Caco-2 (cell line): ENCODE results near the genes PCK1 and STX16.

DNA sequence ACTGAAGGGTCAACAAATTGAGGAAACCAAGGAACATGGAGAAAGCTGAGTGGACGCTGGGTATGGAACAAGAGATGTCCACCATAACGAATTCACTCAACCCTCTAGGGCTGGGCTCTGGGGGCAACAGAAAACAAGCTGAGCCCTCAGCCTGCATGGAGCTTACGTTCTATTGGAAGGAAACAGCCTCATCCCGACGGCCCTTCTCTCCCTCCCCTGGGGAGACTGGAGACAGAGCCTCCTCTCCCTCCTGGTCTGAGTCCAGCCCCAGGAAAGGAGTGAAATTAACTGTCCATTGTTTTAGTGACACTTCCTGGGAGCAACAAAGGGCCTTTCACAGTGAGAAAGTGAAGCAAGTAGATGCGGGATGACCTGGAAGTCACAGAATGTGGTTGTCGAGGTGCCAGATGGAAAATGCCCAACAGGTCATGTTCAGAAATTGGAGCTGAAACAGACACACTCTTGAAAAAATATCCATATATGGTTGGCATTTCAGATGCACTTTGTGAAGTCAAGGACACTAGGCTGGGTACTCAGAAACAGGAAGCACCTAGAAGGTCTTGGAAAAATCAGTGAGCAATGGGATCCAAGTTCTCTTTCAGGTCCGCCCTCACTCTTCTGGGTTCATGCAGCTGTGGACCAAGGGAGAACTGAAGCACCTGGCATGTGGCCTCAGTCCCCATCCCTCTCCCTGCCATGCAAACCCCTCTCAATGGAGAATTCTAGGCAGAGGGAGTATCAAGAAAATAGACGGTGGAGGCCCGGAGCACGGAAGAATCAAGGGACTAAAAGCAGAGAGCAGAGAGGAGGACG, 77.9 kb downstream of the TFAP2C start:
- PRO-cap = no peak
- RRBS = 90% methylated on average over 2 of the region's 12 CpGs

DNA sequence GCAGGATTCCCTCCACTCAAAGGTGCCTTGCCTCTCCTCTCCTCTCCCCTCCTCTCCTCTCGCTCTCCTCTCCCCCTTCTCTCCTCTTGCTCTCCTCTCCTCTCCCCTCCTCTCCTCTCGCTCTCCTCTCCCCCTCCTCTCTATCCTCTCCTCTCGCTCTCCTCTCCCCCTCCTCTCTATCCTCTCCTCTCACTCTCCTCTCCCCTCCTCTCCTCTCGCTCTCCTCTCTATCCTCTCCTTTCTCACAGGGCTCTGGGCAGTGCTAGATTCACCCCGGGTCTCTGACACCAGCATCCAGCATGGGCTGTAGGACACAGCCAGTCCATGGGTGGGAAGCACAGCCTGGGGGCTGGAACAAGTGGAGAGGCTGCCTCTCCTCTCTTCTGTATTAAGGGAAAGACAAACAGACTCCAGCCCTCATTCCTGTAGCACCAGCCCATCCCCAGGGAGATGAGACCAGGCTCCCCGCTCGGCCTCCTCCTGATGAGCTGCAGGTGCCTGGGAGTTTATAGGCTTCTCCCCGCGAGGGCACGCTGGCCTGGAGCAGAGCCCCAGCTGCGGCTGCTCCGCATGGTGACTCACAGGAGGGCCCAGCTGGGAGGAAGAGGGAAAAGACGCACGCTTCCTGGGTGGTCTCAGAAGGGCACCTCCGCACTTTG, 68.3 kb downstream of the BMP7 start:
- PRO-cap = no peak
- RRBS = no CpG with 5 or more reads among the region's 15 CpGs

- PRO-cap = bidirectional peak, plus-strand start at chr20:57247783, minus-strand start at chr20:57247725
- RRBS = no CpG with 5 or more reads among the region's 6 CpGs
Observed at GRCh38 chr20:57247499-57247880, 19.0 kb downstream of the BMP7 start.

DNA sequence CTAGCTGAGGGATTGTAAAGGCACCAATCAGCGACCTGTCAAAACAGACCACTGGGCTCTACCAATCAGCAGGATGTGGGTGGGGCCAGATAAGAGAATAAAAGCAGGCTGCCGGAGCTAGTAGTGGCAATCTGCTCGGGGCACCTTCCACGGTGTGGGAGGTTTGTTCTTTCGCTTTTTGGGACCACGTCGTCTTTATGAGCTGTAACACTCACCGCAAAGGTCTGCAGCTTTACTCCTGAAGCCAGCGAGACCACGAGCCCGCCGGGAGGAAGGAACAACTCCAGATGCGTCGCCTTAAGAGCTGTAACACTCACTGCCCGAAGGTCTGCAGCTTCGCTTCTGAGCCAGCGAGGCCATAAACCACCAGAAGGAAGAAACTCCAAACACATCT, 1.9 kb upstream of the RAE1 start:
- PRO-cap = unidirectional peak, plus-strand start at position 129 of the sequence
- RRBS = no CpG with 5 or more reads among the region's 17 CpGs

GRCh38 chr20:57392255-57393471, 1.5 kb downstream of the RBM38 start:
- PRO-cap = no peak
- RRBS = 86% methylated on average over 6 of the region's 45 CpGs

DNA sequence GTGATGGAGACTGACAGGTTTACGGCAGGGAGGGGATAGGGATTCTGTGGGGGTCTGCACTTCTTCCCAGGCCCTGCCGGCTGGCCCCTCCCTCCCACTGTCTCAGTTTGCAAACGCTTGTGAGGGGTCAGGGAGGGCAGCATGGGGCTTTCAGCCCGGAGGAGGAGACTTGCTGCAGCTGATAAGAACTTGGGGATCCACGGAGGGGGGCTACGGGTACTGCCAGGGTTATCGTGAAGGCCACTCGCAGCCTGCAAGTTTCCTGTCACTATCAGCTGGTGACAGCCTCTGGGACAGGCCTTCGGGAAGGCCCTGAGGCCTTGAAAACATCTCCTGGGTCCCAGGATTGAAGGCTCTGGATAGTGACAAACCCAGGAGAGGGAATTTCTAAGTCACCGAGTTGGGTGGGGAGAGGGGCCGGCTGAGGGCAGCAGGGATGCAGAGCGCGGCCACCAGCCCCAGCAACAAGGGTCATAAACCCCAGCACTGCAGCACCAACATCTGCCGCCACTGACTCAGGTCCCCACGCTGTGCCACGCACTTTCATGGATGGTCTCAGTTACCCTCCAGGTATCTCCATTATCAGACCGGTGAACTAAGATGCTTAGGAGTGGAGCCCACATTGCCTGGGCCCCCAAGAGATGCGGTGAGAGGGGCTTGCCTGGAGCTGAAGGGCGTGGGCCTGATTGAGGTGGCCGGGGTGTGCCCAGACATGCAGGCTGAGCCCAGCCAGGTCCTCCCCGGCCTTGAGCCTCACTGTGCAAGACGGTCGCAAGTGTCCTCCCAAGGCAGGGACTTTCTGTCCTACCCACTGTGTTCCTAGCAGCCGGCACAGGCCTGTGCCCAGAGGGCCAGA, 19.1 kb downstream of the RBM38 start:
- PRO-cap = no peak
- RRBS = 84% methylated on average over 9 of the region's 24 CpGs

- PRO-cap = no peak
- RRBS = no CpG with 5 or more reads among the region's 8 CpGs
Observed at GRCh38 chr20:57441595-57441942, 50.4 kb downstream of the RBM38 start.

GRCh38 chr20:57457073-57457713, 66.0 kb downstream of the RBM38 start:
- PRO-cap = no peak
- RRBS = no CpG with 5 or more reads among the region's 13 CpGs

- PRO-cap = no peak
- RRBS = no CpG with 5 or more reads among the region's 4 CpGs
Observed at GRCh38 chr20:57528532-57528960, 3.6 kb upstream of the CTCFL start.

- PRO-cap = no peak
- RRBS = no CpG with 5 or more reads among the region's 11 CpGs
Observed at GRCh38 chr20:57560555-57561287, at the start of gene PCK1. Gene PCK1, plus strand, starts transcription at chr20:57561110.

DNA sequence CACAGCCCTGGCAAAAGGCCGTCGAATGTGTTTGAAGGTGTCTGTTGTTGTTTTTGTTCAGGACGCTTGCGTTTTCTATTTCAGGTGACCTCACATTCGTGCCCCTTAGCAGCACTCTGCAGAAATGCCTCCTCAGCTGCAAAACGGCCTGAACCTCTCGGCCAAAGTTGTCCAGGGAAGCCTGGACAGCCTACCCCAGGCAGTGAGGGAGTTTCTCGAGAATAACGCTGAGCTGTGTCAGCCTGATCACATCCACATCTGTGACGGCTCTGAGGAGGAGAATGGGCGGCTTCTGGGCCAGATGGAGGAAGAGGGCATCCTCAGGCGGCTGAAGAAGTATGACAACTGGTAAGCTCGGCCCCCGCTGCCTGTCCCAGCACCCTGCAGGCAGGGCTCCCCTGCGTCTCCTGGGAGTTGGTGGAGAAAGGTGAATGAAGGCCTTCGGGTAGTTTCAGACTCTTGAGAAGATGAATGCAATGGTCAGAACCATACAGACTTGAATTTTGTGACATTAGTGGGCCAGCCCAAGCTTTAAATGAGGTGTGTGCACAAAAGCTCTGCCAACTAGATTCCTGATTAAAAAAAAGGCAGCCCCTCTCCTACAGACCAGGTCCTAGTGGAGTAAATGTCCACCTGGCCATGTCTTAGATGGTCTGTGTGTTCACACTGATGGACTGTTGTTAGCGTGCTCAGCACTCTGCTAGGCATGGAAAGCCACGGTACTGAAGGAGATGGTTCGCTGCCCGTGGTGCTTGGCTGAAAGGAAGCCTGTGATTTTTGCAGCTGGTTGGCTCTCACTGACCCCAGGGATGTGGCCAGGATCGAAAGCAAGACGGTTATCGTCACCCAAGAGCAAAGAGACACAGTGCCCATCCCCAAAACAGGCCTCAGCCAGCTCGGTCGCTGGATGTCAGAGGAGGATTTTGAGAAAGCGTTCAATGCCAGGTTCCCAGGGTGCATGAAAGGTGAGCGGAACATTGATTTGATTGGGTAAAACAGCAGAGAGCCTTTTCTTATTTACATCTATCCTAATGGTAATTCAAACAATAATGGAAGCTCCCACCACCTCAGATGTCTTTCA, 718 bp downstream of the PCK1 start:
- PRO-cap = no peak
- RRBS = no CpG with 5 or more reads among the region's 27 CpGs

- PRO-cap = no peak
- RRBS = 81% methylated on average over 4 of the region's 25 CpGs
Observed at GRCh38 chr20:57570113-57570956, 9.4 kb downstream of the PCK1 start.

DNA sequence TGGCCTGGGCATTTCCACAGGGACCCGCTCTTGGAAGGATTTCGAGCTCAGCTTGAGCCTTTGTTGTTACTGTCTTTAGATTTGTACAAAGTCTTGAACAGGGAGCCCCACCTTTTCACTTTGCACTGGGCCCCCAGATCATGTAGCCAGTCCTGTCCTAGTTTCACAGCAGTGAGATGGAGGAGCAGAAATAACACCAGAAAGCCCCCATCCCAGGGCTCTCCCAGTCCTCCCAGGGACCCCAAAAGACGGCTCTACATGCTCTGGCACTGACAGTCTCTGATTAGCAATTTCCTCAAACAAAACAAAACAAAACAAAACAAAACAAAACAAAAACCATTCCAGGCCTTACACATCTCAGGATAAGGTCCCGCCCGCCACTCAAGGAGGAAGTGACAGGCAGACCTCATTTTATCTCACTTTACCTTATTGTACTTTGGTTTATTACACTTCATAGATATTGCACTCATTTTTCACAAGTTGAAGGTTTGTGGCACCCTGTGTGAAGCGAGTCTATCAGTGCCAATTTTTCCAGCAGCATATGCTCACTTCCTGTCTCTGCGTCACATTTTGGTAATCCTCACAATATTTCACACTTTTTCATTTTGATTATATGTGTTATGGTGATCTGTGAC, 15.3 kb downstream of the ZBP1 start:
- PRO-cap = no peak
- RRBS = no CpG with 5 or more reads among the region's 7 CpGs

GRCh38 chr20:57708395-57709371, 1.1 kb downstream of the PMEPA1 start:
- PRO-cap = unidirectional peak, plus-strand start at chr20:57709287
- RRBS = 16% methylated on average over 32 of the region's 76 CpGs

DNA sequence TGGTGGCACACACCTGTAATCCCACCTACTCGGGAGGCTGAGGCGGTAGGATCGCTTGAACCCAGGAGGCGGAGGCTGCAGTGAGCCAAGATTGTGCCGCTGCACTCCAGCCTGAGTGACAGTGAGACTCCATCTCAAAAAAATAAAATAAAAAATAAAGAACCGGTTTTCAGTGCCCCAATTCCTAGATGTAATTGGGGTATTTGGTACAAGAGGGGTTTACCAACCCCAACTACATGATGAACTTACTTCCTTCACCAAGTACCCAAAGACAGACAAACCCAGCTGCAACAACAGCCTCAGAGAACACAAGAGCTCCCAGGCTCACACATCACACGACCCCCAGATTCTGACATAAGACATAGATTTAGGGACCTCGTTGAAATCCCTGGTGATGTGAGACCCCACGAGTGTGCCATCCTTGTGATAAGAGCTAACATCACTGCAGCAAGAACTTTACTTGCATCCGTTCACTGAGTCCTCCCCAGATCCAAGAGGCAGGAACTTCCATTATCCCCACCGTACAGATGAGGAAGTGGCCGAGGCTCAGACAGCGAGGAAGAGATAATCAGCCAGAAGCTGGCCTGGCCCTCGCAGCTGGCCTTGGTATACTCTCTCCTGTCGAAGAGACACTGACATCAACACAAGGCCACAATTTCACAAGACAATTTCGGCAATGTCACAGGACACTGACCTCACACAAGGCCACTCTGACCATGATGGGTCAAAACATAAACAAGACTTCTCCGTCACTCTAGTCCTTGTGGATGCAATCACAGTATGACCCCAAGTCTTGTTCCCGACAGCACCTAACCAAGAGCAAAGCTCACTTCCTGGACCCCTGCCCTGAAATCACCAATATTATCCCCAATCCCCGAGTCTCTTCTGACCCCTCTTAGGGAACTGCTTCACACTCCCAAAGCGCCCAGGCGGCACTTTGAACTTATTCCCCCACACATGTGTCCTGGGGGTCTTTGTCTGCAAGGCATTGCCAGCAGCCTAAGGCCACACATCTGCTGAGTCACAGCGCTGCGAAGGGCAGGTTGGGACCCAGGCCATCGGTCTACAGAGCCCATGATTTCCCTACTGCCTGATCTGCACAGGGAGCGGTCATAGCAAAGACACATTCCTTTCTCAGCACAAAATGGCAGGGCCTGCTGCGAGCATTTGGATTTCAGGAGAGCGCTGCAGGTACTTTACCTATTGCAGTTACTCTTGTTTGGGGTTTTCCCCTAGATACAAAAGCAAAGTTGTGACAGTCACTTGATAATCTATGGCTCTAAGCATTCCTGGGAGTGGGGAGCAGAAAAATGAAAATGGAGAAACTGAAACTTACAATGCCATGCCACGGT, 14.9 kb upstream of the VAPB start:
- PRO-cap = no peak
- RRBS = no CpG with 5 or more reads among the region's 28 CpGs

DNA sequence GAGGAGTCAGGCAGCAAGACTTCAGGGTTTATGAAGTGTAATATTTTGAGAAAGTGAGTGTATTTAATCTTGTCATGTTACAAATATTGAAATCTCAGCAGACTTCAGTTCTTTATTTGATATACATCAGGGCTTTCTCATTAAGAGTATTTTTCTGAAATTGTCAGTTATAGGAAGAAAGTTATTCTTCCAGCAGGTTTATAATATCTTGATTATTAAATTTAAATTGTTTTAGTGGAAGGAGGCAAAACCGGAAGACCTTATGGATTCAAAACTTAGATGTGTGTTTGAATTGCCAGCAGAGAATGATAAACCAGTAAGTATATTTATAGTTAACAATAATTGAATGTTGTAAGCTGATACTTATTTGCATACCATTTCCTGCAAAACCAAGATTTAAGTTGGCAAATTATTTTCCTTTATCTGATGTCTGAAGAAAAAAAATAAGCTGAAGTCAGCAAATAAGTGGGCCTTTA, 49.7 kb downstream of the VAPB start:
- PRO-cap = no peak
- RRBS = no CpG with 5 or more reads among the region's 1 CpG

GRCh38 chr20:58615039-58615458, 36.0 kb upstream of the STX16 start:
- PRO-cap = no peak
- RRBS = no CpG with 5 or more reads among the region's 13 CpGs

DNA sequence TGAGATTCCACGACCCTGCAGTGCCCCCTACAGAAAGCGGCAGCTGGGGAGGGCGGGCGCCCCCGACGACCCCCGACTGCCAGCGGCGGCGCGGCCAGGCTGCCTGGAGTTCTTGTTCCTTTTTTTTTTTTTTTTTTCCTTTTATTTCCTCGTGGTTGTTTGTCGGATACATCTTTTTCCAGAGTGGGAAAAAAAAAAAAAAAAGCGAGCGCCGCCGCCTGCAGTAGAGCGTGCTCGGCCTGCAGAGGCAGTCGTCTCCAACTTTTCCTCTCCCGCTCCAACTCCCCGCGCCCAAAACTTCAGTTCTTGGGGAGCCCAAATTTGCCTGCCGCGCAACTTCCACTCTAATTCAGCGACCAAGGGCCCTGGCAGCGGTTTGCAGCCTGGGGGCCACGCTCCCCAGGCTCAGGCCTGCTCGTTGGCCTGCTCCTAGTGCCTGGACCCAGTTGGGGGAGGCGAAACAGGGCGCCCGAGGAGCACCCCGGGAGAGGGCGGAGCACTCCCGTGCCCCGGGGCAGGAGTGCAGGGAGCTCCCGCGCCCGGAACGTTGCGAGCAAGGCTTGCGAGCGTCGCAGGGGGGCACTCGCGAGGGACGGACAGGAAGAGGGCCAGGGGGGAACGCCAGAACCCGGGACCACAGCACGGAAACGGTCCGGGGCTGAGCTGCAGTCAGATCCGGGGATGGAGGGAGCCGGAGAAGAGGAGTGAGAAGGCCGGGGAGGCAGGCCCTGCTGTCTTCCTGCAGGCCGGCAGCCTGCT, at the start of gene STX16:
STX16 (plus strand) TSS at position 672 of the 759 bp plus-strand sequence.
- PRO-cap = bidirectional peak, plus-strand start at position 223 of the sequence, minus-strand start at position 114 of the sequence; bidirectional peak, plus-strand start at position 672 of the sequence, minus-strand start at position 448 of the sequence
- RRBS = 4% methylated on average over 6 of the region's 56 CpGs

DNA sequence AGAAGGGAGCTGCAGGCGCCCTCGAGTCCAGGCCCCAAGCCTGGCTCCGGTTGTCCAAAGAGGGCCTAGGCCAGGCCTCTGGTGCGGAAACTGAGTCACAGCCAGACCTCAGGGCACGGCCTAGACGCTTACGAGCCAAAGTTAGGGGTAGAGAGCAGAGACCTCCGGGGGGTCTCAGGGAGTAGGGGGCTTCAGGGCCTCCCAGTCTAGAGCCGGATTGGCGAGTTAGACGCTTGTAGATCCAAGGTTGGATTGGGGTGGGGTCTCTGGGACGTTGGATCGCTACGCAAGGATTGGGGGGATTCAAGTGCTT, 324 bp downstream of the STX16 start:
- PRO-cap = no peak
- RRBS = 19% methylated on average over 4 of the region's 14 CpGs

DNA sequence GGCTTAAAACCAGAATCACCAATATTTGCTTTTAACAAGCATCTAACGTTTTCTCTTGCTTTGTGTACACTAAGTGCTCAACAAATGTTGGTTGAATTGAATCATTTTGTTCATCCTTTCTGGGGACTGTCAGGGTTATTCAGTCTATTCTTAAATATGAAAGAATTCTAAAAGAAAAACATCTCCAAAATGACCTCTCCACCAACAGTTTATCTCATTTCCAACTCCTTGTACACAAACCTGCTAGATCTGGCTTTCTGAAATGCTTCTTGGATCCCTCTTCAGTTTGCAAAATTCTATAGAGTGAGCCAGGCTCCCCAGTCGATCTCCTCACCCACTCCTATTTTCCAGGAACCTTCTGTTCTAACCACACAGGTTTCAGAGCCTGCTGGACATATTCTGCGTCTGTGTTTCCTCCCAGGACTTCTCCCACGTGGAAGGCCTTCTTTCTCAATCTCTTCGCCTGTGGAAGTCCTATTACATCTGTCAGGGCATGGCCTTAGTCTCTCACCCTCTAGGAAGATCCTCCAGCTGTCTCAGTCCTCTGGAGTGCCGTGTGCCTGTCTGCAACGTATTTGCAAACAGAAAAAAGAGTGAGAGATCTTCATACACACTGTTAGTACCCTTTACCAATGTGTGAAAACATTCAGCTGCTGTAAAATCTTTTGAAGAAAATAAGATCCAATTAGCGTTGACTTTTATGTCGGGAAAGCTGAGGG, 1.8 kb upstream of the NPEPL1 start:
- PRO-cap = no peak
- RRBS = no CpG with 5 or more reads among the region's 9 CpGs